Pulmonary artery (tissue), 1 donor: ENCODE measurements around the genes LAMTOR3 and UBE2D3.

GRCh38 chr4:95546753-95547518 is 1.8 kb downstream of the UNC5C start:
- PRO-cap, result no peak

DNA sequence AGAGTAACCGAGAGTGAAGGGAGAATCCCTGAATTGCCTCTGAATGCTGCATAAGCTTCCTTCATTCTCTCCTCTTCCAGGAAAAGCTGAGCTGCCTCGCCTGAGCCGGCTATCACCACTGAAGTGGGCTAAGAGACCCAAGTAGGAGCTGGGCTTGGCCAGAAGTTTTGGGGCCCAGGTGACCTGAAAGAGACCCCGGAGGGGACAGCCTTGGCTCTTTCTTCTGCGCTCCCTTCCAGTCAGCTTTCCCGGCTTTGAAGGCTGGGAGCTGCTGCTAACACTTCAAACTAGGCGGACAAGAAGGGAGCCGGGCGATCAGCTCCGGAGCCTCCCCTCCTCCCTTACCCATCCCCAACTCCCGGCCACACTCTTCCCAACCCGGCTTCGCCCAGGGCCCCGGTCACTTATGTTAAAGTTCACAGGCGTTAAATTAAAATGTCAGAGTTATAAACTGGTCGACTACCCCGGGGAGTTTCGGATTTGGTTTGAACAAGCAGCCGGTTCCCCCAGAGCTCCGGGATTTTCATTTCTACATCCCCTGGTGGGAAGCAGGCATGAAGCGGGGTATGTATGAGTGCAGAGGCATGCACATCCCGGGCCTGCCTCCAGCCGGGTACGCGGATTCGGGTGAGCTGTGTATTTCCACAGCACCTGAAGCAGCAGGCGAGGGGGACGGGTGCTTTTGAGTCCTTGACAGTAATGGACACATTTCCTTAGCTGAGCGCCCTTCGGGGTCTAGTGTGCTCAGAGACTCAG is 1.1 kb downstream of the UNC5C start:
- PRO-cap, result no peak

GRCh38 chr4:97633336-97633675 is 510.0 kb downstream of the STPG2 start:
- PRO-cap, result no peak

DNA sequence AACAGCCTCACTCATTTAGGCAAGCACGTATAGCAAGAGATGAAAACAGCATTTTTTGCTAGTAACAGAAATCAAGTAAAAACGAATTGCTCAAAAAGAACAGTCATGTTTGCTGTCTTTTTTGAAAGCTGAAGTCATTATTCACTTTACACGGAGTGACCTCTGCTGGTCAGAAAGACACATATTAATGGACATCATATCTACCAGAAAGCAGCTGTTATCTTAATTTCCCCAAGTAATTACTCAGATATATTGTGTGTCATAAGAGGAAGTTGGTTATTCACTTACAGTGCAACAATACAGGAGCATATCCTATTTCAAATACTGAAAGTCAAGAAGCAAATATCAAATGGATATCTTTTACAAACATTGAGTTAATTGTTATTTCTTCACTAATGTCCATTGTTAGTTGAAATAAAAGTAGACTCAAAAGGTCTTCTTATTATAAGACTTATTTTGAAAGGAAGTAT is 422.1 kb downstream of the STPG2 start:
- PRO-cap, result no peak

DNA sequence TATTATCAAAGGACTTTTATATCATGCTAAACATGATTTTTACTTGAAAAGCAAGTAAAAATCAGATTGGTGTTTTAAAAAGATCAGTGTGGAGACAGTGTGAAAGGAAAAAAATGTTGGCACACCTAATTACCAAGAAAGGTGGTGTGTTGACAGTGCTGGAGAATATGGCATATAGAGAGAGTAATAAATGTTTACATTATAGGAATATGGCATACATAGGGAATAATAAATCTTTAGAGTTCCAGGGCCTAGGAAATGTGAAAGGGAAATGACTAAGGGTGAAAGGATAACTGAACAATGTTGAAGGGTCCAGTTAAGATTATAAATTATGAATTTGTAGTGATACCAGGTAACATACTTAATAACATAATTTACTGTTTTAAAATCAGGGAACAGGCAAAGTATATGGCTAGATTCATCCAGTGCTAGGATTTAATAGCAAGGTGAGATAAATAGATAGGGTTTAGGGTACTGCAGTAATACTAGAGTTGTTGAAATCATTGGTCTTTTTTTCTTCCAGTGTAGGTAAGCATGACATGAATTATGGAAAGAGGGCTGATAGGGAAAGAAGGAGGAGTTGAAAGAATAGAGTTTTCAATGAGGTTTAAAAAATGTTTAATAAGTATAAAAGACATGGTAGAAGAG is 54.6 kb downstream of the RAP1GDS1 start:
- PRO-cap, result no peak

DNA sequence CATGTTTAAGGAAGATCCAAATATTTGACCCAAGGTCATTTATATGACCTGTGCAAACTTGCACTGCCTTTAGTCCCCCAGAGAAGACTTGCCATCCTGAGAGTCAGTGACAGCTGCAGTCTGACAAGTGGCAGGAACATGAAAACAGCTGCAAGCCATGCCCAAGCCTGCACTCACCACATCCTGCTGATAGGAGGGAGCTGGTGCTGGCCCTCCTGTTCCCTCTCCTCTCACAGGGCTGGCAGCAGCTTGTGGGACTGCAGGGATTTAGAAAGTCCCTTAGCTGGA is 187.7 kb downstream of the RAP1GDS1 start:
- PRO-cap, result no peak

GRCh38 chr4:98468464-98469155 is 189.8 kb downstream of the TSPAN5 start:
- PRO-cap, result no peak

DNA sequence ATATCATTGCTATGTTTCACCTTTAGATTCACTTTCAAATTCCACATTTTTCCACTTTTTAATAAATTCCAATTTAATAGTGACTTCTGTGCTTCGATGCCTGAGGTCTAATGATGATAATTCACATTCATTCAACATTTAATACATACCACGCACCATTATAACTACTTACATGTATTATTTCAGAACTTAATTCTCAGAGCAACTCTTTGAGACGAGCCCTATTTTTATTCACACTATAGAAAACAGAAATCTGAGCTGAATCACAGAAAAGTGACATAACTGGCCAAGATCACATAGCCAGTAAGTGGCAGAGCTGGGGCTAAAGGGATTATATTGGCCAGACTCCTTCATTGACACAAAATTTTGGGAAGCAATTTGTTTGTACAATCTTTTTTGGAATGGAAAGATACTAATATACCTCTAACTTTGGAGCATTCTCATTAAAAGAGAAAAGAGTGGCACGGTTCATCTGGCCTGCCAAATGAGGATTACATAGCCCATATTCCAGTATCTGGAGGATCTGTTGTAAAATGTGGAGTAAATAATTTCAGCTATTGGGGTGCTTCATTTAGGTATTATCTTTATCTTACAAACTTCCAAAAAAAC is 4.5 kb downstream of the ADH4 start:
- PRO-cap, result no peak

- PRO-cap, result no peak
These were observed 30.5 kb downstream of the ADH7 start for GRCh38 chr4:99404362-99405238.

GRCh38 chr4:99642568-99643074 is 15.0 kb downstream of the C4orf54 start:
- PRO-cap, result no peak

- PRO-cap, result bidirectional peak, plus-strand start at chr4:99894613, minus-strand start at chr4:99894420
These were observed at the start of gene LAMTOR3 for GRCh38 chr4:99893809-99894865. Gene LAMTOR3 (minus strand): TSS chr4:99894427.

DNA sequence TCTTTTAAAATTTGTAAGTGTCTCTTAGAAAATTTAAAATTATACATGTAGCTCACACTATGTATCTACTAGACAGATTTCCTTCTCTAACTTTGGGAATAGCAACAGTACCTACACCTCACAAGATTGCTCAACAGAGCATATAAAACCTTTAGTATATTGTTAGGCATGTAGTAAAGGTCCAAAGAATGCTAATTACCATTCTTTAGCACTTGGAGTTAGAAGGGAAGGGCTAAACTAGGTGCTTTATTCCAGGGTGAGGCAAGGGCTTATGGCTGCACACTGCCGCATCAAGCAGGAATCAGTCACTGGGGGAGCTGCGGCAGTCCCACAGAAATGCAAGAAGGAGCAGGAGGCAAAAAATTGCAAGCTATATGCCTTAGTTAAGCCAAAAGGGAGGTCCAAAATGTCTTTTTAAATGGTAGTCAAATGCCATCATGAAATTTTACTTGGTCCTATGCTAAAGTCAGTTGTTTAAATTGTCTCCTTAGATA is 162.7 kb downstream of the PPP3CA start:
- PRO-cap, result no peak

DNA sequence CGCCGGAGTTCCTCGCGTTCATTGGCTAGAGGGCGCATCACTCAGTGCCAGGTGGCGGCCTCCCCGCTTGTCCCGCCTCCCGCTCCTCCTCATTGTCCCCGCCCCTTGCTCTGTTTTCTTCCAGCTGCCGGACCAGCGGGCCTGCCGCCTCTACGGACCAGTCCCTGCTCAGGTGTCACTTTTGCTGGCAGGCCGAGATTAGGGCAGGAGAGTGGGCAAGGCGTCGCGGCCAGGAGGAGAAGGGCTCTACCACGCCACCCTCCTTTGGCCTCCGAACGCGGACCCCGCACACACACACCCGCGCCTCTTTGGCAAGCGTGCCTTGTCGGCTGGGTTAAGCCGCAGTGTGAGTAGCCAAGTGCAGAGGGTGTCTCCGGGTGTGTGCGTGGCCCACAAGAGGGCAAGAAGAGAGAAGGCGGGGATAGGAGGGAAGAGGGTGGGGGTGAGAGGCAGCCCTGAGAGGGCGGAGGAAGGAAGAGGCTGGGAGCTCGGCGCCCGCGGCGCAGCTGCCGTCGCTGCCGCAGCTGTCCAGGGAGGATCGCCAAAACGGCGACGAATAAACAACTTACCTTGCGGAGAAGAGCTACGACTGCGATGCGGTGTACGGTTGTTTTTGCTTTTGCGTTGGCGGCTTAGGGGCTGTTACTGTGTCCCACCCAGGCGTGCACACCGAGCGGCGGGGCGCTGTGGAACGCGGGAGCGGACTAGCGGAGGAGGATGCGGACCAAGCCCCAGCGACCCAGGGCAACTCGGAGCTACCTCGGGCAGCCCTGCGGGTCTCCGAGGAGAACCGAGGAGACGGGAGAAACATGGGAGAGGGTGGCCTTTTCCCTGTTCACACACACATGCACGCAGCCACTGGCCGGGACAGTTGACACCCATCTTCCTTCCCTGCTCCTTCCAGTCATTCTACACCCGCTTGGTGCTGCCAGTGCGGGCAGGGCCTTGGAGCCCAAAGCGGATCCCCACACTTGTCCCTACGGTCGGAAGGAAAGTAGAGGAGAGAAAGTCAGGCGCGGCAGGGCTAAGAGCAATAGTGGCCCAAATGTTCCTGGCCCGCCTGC is 670 bp upstream of the PPP3CA start:
- PRO-cap, result bidirectional peak, plus-strand start at position 147 of the sequence, minus-strand start outside the sequence; bidirectional peak, plus-strand start at position 452 of the sequence, minus-strand start at position 369 of the sequence

GRCh38 chr4:102560474-102561328 is 59.5 kb downstream of the NFKB1 start:
- PRO-cap, result no peak

- PRO-cap, result no peak
These were observed 443 bp upstream of the MANBA start for GRCh38 chr4:102761121-102761700.

GRCh38 chr4:102781573-102781956 is 20.8 kb upstream of the MANBA start:
- PRO-cap, result unidirectional peak, minus-strand start at chr4:102781692

DNA sequence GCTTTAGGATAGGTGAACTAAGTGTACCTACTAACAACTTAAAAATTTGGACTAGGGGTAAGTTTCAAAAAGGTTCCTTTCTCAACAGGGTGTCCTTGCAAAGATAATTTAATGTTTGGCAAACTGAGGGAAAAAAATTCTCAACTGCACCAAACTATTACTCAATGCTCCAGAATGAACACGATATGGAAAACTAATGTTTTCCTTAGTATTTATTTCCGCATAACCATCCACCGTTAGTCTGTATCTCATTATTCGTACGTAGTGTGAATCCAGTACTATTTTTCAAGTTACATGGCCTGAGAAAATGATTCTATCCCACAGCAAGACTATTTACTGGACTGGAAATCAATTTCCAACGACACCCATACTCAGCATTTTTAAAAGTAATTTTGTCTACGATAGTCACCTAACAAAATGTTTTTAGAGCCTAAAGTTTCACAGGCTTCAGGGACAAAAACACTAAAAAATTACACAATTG is 9.8 kb downstream of the UBE2D3 start:
- PRO-cap, result no peak

GRCh38 chr4:102827376-102828216 is at the start of gene UBE2D3:
Gene UBE2D3 (minus strand): TSS chr4:102827551.
- PRO-cap, result bidirectional peak, plus-strand start at chr4:102827611, minus-strand start at chr4:102827551; bidirectional peak, plus-strand start at chr4:102828172, minus-strand start at chr4:102828062

- PRO-cap, result no peak
These were observed 764 bp upstream of the UBE2D3 start for GRCh38 chr4:102828217-102828413.

DNA sequence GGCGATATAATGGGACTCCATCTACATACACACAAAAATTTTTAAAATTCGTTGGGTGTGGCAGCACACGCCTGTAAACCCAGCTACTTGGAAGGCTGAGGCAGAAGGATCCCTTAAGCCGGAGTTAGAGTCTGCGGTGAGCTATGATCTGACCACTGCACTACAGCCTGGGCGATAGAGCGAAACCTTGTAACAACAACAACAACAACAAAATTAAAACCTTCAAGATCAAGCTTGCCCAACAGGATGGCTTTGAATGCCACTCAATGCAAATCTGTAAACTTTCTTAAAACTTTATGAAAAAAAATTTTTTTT is 1.2 kb upstream of the CISD2 start:
- PRO-cap, result no peak